HT-29 (cell line): ENCODE data around the gene CCDC126.

- RAMPAGE, long total RNA: no peak
Observed at GRCh38 chr7:23596974-23598314, at the start of gene CCDC126. CCDC126 (plus strand) TSS chr7:23597382.

DNA sequence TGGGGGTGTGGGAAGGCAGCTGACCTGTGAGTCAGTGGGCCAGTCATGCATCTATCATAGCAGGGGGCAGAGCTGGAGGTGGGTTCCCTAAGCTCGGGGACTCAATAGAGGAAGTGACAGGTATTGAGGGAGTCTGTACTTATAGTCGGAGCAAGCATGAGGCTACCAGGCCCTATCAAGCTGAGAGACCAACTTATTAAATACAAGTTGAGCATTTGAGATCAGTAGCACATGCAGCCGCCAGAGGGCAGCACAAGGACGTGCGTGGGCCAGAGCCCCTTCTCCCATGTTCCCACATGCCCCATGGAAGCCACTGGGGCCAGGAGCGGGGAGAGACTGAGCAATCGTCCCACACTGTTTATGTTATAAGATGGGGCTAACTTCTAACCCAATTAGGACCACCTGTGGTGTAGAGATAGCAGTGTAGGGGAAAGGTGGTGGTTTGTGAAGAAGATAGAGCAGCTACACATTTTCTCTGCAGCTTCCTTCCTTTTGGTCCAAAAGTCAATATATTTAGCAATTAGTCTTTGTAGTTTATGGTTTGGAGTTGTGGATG is 13.0 kb upstream of the STK31 start:
- RAMPAGE, long total RNA: no peak

DNA sequence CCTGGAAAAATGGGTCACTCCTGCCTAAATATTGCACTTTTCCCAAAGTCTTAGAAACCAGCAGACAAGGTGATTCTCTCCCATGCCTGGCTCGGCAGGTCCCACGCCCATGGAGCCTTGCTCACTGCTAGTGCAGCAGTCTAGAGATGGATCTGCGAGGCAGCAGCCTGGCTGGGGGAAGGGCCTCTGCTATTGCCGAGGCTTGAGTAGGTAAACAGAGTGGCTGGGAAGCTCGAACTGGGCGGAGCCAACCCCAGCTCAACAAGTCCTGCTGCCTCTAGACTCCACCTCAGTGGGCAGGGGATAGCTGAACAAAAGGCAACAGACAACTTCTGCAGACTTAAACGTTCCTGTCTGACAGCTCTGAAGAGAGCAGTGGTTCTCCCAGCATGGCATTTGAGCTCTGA is 134.8 kb downstream of the STK31 start:
- RAMPAGE, long total RNA: no peak

DNA sequence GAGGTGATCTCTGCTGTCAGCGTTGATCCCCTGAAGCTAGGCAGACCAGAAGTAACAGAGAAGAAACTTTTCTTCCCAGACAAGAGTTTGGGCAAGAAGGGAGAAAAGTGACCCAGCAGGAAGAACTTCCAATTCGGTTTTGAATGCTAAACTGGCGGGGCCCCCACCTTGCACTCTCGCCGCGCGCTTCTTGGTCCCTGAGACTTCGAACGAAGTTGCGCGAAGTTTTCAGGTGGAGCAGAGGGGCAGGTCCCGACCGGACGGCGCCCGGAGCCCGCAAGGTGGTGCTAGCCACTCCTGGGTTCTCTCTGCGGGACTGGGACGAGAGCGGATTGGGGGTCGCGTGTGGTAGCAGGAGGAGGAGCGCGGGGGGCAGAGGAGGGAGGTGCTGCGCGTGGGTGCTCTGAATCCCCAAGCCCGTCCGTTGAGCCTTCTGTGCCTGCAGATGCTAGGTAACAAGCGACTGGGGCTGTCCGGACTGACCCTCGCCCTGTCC is 854 bp downstream of the NPY start:
- RAMPAGE, long total RNA: no peak

DNA sequence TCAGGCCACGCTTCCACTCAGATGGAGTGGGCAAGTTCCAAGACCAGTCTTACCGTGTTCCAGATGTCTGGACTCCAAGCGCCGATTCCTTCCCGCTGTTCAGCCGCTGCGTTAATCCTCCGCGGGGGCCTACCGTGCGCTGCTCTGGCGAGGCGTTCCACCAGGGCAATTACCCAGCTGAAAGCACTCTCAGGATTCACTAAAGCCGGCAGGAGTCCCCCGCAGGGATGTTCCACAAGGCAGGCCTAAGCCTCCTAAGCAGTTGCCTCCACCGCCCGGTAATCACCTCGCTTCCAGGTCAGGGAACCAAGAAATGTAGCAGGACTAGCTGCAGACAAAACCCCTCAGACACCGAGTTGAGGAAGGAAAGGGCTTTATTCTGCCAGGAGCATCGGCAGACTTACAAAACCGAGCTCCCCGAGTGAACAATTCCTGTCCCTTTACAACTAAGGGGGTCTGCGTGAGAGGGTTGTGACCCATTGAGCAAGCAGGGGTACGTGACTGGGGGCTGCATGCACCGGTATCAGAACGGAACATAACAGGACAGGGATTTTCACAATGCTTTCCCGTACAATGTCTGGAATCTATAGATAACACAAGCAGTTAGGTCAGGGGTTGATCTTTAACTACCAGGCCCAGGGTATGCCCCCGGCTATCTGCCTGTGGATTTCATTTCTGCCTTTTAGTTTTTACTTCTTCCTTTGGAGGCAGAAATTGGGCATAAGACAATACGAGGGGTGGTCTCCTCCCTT is 37.9 kb upstream of the GSDME start:
- RAMPAGE, long total RNA: no peak

GRCh38 chr7:25069958-25070254 is 55.2 kb downstream of the CYCS start:
- RAMPAGE, long total RNA: no peak

- RAMPAGE, long total RNA: no peak
Observed at GRCh38 chr7:25119331-25119854, 5.7 kb downstream of the CYCS start.

- RAMPAGE, long total RNA: no peak
Observed at GRCh38 chr7:25282127-25282475, 53.8 kb upstream of the NPVF start.

DNA sequence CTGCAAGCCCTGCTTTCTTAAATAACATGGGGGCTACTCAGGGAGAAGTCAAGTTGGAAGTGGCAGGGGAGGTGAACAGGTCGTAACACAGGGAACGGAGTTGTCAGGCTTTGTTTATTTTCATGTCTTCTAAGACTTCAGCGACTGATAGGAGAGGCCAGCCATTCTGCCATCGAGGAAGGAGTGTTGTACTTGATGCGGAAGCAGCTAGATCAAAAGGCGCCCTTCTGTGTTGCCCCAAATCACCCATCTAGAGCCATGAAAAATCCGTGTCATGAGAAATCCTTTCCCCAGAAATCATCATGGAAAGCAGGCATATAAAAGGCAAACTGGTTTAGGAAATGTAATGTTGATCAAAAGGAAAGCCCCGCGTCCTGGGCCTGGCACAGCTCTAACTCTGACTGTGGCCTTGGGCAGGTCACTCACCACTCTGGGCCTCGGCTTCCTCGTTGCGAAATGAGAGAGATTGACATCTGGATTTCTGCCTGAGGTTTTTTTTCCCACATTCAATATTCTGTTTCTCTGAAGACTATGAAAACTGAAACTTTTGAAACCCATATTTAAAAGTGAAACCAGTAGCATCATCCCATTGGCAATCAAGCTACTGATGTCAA is 369.5 kb upstream of the NPVF start:
- RAMPAGE, long total RNA: no peak

GRCh38 chr7:25852024-25853159 is 299.6 kb upstream of the NFE2L3 start:
- RAMPAGE, long total RNA: no peak

DNA sequence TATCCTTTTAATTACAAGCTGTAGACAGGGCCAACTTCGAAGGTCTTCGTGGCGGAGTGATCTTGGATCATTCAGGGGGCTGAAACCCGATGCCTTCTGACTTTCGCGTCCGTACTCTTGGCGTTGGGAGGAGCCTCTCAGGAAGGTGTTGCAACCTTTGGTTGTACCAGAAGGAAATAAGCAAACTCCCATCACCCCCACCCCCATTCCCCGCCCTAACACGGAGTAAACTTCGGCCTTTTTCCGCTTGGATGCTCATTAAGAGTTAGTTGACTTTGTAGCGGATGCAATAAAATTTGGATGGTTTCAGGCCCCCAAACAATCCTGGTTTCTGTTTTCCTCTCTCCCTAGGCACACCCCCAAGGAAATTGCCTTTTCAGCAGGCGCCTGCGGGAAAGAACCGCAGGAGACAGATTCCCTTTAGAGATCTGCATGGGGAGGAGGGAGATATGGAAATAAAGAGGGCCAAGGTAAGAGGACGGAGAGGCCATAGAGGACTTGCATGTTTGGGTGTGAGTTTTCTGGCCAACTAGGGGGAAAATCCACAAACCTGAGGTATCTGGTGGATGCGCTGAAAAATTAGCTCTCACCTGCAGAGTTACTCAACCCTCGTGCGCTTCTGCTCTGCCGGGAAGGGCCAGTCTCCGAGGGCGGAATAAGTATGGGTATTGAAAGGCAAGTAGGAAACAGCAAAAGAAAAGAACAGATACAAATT is 294.4 kb upstream of the NFE2L3 start:
- RAMPAGE, long total RNA: no peak

DNA sequence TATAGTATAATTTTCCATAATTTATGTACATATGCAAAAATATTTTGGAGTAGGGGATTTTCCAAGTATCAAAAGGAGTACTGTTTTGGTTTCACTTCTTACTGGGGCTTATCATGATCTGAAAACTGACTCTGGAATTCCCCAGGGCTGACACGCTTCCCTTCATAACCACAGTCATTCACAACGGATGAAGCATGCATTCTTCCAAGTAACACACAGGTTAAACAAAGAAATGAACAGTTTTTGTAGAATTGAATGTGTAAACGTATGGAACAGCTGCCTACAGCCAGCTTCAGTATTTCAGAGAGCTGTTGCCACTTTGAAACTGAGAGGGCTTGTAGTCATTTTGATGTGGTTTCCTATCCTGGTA is 4.4 kb downstream of the NFE2L3 start:
- RAMPAGE, long total RNA: no peak

GRCh38 chr7:26182021-26183133 is 18.2 kb downstream of the HNRNPA2B1 start:
- RAMPAGE, long total RNA: no peak

- RAMPAGE, long total RNA: no peak
Observed at GRCh38 chr7:26186439-26187077, 14.0 kb downstream of the HNRNPA2B1 start.

- RAMPAGE, long total RNA: no peak
Observed at GRCh38 chr7:26243906-26244732, 42.6 kb downstream of the CBX3 start.

GRCh38 chr7:26307058-26307715 is 15.5 kb downstream of the SNX10 start:
- RAMPAGE, long total RNA: no peak

DNA sequence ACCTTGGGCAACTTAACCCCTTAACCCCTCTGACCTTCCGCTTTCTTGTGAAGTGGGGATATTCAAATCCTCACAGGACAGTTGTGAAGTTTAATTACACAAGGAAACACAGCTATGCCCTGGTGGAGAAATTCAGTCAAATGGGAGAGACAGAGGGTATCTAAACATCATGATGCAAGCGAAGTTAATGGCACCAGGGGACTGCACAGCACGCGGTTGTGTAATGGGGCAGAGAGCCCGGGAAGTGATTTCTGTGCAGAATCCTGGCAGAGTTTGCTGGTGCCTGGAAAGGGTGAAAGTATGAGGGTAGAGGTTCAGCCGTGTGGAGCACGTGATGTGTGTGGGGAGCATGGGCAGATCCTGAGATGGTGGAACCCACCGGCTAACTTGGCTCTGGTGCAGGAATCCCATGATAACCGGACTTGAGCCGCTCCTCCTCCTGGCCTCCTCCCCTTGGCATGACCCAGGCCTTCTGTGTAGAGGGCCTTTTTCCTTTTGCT is 51.7 kb downstream of the SNX10 start:
- RAMPAGE, long total RNA: no peak

GRCh38 chr7:26363295-26363819 is 71.7 kb downstream of the SNX10 start:
- RAMPAGE, long total RNA: no peak

- RAMPAGE, long total RNA: no peak
Observed at GRCh38 chr7:26398796-26399736, 107.4 kb downstream of the SNX10 start.

- RAMPAGE, long total RNA: no peak
Observed at GRCh38 chr7:26440733-26441794, 149.4 kb downstream of the SNX10 start.